Cerebellum (tissue), 5 donors: ENCODE measurements around a stretch of chr12.

DNA sequence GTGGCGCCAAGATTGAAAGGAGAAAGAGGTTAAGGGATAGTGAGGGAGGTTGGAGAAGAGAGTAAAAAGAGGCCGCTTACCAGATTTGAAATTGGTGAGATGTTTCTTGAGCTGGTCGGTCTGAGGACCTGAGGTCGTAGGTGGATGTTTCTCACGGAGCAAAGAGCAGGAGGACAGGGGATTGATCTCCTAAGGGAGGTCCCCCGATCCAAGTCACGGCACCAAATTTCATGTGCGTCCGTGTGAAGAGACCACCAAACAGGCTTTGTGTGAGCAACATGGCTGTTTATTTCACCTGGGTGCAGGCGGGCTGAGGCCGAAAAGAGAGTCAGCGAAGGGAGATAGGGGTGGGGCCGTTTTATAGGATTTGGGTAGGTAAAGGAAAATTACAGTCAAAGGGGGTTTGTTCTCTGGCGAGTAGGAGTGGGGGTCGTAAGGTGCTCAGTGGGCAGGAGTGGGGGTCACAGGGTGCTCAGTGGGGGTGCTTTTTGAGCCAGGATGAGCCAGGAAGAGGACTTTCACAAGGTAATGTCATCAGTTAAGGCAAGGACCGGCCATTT, 267.5 kb upstream of the SLC16A7 start:
- PRO-cap, 3 experiments = no peak in any of the 3 experiments
- RAMPAGE, long total RNA = no peak

DNA sequence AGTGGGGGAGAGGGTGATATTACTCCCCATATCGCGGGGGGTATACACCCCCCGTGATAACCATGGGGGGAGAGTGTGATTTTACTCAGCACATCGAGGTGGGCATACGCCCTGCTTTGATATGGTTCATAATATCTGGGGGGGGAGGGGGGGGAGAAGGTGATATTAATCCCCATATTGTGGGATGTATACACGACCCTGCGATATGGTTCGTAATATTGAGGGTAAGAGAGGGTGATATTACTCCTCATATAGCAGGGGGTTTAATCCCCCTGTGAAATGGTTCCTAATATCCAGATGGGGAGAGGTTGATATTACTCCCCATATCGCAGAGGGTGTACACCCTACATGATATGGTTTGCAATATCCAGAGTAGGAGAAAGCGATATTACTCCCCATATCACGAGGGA, 64.5 kb upstream of the SLC16A7 start:
- PRO-cap, 3 experiments = no peak in any of the 3 experiments
- RAMPAGE, long total RNA = no peak

DNA sequence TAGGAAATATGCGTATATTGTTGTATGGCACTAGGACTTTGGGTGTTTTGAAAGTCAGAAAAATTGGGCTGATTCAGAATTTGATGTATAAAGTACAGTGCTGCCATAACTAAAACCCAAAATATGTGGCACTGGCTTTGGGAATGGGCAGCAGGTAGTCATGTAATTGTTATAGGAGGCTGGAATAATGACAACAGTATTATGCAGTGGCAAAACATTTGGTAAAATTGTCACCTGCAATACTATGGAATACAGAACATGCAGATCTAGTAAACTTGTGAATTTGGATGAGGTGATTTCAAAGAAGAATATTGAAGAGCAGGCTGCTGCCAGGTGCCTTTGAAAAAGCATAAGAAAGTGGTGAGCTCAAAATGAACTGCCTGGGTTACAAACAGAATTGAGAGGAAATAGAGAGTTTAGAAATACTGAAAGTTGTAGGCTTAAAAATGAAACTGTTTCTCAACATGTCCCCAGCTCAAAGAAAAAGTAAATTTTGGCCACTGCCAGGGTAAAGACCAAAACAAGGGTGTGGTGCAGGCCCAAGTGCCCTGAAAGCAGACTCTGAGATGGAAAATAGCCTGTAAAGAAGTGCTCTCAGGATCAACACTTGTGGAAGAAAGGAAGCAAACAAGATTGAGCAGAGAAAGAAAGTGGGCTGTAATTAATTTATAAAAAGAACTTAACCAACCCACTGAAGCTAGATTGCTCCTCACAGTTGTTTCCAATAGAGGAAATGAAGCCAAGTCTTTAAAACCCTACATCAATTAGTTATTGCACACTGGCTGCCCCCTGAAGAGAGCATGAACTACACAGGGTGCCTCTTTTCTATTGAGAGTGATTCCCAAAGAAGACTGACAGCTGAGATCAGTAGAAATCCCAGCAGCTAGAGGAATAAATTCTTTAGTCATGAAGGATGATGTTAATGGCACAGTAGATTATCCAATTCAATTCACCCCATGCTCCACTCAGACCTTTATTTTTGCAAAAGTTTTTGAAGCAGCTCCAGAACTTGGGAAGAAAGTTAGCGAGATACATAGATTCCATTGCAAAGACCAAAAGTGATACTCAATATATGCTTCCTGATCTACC, 8.9 kb upstream of the USP15 start:
- PRO-cap, 3 experiments = no peak in any of the 3 experiments
- RAMPAGE, long total RNA = no peak

DNA sequence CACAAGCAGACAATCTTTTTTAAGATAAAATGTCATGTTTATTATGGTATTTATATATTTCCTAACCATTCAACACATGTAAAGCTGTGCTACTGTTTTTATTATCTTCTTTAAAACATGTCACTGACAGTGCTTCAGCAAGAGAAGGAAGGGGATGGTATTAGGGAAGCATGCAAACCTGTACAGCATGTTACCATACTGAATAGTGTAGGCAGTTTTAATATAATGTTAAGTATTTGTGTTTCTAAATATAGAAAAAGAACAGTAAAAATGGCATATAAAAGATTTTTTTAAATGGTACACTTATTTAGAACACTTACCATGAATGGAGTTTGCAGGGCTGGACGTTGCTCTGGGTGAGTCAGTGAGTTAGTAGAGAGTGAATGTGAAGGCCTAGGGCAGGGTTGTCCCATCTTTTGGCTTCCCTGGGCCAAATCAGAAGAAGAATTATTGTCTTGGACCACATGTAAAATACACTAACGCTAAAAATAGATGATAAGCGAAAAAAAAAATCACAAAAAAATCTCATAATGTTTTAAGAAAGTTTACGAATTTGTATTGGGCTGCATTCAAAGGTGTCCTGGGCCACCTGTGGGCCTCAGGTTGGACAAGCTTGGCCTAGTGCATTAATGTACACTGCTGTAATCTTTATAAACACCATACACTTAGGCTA, 17.1 kb downstream of the USP15 start:
- PRO-cap, 3 experiments = no peak in any of the 3 experiments
- RAMPAGE, long total RNA = no peak

- PRO-cap, 3 experiments = no peak in any of the 3 experiments
- RAMPAGE, long total RNA = no peak
These were observed 135.0 kb downstream of the MON2 start for GRCh38 chr12:62601553-62602196.

DNA sequence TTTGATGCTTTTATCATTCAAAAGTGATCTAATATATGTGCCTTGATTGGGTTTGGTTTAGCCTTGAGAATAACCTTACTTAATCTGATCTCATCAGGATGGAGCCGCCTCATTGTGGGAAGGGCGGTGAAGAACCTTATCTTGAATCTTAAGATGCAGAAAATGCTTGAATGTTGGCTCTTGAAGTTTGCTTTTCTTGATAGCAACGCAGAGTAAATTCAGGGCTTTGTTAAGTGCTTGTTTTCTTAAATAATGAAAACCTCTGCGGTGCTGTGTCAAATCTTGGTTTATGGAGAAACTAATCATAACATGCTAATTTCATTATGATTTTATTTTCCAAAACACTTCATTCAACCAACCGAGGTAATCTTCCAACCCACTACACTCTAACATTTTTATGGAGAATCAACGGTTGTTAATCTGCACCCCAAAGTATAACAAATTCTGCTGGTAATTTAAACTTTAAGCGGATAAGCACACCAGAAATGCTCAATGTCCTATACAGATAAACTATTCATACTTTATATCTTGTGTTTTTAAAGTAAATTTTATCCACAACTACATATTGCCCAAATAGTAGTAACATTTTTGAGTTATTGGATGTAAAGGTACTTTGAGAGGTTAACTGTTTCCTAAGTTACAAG, 138.4 kb downstream of the MON2 start:
- PRO-cap, 3 experiments = no peak in any of the 3 experiments
- RAMPAGE, long total RNA = no peak

DNA sequence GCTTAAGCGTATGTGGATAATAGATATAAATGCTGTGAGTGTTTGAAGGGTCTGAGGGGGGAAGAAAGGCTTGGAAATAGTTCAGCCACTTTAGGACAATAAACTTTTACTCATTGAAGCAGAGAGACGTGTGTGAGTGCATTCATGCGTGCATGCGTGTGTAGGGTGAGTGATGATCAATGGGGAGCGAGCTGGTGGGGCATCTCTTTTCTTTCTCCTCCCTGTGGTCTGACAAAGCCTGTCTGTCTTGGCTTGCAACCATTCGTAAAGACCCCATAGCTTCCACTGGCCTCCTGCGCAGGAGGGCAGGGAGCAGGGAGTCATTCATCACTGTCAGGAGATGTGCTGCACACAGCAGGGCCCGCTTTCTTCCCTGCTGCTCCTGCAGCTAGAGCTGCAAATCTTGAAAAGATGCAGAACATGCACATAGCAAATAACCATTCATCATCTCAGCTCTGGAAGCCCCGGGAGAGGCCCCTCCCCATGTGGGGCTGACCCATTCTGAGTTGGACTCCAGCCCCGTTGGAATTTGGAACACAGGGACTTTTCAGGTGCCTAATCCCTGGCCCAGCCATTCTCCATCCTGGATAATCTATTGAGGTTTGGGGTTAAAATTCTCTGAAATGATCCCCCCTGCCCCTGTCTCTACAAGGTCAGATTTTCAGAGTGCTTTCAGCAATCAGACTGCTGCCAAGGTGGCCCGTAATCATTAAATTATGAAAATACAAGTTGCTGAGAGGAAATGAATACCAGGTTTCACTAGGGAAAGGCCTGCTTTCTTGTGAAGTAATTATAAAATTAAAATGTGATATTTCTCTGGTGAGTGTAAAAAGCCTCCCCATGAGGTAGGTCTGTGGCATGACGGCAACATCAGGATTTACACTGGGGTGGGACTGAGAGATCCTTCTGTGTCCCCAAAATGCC, 223.1 kb downstream of the PPM1H start:
- PRO-cap, 3 experiments = no peak in any of the 3 experiments
- RAMPAGE, long total RNA = no peak

DNA sequence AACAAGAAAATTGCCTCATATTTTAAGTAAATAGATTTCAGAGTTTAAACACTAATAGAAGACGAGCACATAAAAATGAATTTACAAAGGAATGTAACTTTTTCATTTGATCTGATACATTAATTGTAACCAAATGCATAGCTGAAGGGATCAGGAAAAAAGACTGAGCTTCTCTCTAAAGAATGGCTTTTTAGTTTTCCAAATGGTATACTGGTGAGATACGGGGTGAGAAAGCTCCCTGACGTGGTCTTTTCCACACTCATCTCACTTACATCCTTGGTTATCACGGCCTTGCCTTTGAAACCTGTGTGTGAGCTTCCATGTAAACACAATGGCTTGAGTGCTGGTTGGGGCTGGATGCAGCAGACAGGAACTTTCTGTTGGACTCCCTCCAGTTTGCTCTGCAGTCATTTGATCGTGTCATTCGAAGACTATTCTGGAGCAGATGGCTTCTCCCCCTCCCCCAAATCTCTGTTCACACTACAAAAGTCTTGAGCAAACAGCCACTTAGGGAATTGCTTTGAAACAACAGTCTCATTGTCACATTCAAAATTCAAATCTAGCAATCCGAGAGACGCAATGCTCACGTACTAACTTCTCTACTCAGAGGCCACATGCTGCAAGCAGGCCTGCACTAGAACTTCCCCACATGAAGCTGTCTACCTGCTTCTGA, 214.4 kb downstream of the PPM1H start:
- PRO-cap, 3 experiments = no peak in any of the 3 experiments
- RAMPAGE, long total RNA = no peak

- PRO-cap, 3 experiments = no peak in any of the 3 experiments
- RAMPAGE, long total RNA = no peak
These were observed 74.4 kb downstream of the PPM1H start for GRCh38 chr12:62860374-62861067.

GRCh38 chr12:63900856-63901324, 56.4 kb downstream of the SRGAP1 start:
- PRO-cap, 3 experiments = no peak in any of the 3 experiments
- RAMPAGE, long total RNA = no peak

- PRO-cap, 3 experiments = no peak in any of the 3 experiments
- RAMPAGE, long total RNA = no peak
These were observed 143.3 kb downstream of the KICS2 start for GRCh38 chr12:64078728-64079189.

DNA sequence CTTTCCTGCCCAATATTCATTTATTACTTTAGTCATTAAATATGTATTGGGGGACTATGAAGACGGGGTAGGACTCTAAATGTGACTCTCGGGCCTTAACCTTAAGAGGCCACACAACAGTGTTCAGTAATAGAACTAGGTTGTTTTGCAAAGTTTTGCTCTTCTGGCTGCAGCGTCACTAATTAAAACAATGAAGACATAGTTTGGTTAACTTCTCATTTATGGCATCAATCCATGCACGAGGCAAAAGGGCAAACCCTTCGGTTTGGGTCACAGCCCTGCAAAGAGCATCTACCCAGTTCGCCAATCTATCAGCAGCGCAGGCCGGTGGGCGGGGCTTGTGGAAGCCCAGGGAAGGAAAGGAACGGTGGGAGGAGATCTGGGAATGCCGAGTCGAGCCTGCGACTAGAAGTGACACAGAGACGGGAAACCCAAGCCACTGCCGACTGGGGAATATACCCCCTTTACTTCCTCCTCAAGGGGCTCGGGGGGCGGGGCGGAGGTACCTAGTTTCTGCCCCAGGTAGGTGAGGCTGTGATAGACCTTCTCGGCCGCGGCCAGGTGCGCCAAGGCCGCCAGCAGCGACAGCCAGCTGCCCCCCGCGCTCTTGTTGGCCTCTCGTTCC, 487 bp downstream of the KICS2 start:
- PRO-cap, 3 experiments = peak in 3 of 3 experiments; most common plus-strand start position 341 of the sequence (in 1); most common minus-strand start position 313 of the sequence (in 1)
- RAMPAGE, long total RNA = no peak

DNA sequence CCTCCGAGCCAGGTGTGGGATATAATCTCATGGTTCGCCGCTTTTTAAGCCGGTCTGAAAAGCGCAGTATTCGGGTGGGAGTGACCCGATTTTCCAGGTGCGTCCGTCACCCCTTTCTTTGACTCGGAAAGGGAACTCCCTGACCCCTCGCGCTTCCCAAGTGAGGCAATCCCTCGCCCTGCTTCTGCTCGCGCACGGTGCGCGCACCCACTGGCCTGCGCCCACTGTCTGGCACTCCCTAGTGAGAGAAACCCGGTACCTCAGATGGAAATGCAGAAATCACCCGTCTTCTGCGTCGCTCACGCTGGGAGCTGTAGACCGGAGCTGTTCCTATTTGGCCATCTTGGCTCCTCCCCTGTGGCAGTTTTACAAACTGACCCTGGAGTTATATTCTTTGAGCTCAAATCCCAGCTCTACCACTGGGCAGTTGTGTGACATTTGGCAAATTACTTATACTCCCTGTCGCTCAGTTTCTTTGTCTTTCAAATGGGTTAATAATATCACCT, 71.0 kb upstream of the KICS2 start:
- PRO-cap, 3 experiments = no peak in any of the 3 experiments
- RAMPAGE, long total RNA = no peak

DNA sequence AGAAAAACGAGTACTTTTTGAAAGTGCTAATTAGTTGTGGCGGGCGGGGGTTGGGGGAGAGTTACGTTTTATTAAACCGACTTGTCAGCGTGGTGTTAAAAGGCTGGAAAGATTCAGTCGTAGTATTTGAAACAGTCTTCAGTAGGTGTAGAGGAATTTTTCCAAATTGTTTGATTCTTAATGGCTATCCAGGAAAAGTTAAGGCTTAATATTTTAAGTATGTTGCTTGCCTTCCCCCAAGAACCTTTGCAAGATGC, 1.1 kb downstream of the XPOT start:
- PRO-cap, 3 experiments = no peak in any of the 3 experiments
- RAMPAGE, long total RNA = no peak

DNA sequence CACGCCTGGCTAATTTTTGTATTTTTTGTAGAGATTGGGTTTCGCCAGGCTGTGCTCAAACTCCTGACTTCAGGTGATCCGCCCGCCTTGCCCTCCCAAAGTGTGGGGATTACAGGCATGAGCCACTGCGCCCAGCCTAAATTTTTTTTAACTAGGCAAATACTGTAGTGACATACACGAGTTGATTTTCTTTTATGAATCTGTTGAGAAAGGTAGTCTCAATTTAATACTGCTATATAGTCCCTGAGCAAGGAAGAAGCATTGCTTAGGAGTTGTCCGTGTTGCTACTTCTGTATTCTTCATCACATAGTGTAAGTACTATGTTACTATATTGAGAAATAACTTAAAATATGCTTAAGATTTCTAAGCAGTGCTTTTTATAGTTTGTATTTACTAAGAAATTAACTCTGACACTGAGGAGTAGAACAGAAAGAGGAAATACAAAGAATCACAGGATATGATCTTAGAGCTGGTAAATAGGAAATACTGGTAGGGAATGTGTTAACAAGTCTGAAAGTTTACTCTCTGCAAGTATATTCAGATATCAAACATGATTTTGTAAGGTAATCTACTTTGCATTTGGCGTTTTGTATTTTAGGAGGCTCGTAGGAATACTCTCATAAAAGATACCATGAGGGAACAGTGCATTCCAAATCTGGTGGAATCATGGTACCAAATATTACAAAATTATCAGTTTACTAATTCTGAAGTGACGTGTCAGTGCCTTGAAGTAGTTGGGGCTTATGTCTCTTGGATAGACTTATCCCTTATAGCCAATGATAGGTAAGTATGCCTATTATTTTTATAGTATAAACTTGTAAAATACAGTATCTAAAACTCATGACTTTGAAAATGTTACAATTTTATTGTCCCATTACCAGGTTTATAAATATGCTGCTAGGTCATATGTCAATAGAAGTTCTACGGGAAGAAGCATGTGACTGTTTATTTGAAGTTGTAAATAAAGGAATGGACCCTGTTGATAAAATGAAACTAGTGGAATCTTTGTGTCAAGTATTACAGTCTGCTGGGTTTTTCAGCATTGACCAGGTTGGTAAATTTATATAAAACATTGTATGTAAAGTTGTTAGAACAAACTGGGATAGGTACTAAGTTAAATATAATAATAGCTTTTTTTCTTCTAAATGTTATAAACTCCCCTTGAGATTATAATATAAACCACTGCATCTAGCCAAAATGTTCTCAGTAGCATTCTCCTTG, 15.7 kb downstream of the XPOT start:
- PRO-cap, 3 experiments = no peak in any of the 3 experiments
- RAMPAGE, long total RNA = no peak

DNA sequence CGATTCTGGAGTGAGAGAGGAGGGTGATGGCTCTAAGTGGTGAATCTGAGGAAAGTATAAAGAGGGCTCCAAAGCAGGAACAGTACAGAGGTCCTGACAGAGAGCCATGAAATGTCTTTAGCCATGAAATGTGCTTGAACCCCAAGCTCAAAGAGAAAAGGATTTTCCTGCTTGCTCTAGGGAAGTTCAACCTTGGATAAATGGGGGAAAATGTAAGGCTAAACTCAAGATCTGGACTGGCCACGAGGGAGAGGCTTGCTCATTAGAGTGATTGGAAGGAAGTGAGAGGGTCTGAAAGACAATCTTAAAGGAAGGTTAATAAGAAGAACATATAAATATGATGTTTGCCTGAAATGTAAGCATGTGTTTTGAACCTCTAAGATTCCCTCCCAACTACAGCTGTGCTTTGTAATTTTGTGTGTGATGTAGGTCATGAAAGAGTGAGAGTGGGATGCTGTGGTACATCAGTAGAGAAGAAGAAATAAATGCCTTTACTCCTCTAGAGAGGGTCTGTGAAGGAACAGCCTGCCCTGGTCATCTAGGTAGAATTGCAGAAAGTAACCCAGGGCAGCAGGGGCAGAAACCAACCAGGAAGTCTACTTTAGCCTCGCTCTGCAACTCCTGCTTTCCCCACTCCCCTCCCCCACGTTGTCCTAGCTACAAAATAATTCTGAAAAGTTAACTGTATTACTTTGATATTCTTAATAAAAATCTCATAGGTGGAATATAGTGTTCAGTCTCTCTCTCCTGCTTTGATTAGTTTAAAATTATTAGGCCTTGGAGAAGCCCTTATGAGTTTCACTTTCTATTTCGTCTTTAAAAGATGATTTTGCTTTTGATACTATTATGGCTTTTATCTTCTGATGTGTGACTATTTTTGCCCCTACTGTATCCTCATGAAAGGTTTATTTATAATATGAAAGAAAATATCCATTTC, 7.4 kb downstream of the TBK1 start:
- PRO-cap, 3 experiments = no peak in any of the 3 experiments
- RAMPAGE, long total RNA = no peak

DNA sequence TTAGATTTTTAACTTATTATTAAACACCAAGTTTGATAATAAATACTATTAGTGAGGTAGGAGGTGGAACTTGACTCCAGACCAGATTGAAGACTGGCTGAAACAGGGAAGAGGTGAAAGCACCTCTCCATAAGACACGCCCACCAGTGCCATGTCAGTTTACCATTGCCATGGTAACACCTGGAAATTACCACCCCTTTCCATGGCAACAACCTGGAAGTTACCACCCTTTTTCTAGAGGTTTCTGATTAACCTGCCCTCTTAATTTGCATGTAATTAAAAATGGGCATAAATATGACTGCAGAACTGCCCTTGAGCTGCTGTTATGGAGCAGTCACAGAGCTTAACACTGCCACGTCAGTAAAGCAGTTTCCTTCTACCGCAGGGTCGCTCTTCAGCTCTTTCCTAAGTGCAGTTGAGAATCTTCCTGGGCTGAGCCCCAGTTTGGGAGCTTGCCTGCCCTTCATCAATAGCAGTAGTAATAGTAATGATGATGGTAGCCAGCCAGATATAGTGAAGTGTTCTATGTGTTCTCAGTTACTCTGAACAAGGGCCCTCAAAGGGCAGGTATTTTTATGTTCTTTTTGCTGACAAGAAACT, 55.2 kb downstream of the RASSF3 start:
- PRO-cap, 3 experiments = no peak in any of the 3 experiments
- RAMPAGE, long total RNA = no peak

DNA sequence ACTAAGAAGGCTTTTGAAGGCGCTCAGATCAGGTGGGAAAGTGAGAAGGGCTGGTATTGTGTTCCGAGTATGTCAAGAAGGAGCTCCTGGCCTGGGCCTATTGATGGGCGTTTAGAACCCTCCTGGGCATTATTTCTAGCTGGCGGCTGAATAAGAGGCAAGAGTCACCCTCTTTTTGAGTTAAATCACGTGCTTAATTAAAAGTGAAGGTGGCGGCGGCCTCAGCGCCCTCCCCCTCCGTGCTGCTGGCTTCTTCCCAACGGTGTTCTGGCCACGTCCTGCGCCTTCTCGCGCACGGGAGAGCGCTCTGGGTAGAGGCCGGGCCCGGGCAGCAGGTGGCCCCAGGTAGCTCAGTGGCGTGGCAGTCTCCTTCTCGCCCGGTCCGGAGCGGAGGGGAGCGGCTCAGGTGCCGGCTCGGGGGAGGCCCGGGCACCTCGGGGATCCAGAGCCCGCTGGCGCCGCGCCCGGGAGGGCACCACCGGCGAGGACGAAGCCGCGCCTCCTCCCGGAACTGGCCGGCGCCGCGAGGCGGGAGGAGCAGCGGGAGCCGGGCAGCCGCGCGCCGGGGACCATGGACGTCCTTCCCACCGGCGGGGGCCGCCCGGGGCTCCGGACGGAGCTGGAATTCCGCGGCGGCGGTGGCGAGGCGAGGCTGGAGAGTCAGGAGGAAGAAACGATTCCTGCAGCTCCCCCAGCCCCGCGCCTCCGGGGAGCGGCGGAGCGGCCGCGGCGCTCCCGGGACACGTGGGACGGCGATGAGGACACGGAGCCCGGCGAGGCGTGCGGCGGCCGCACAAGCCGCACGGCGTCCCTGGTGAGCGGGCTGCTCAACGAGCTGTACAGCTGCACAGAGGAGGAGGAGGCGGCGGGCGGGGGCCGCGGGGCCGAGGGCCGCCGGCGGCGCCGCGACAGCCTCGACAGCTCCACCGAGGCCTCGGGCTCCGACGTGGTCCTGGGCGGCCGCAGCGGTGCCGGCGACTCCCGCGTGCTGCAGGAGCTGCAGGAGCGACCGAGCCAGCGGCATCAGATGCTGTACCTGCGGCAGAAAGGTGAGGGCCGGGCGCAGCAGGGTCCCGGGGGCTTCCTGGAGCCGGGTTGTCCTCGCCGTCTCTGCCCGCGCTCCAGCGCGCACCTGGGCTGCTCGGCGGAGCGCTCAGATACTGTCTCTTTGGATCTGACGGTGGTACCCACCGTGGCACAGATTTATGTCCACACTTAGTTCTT, 21.4 kb upstream of the GNS start:
- PRO-cap, 3 experiments = no peak in any of the 3 experiments
- RAMPAGE, long total RNA = no peak

- PRO-cap, 3 experiments = no peak in any of the 3 experiments
- RAMPAGE, long total RNA = no peak
These were observed 258.2 kb downstream of the MSRB3 start for GRCh38 chr12:65536693-65537162.

GRCh38 chr12:65556767-65557177, 267.5 kb upstream of the HMGA2 start:
- PRO-cap, 3 experiments = no peak in any of the 3 experiments
- RAMPAGE, long total RNA = no peak